SK-N-DZ (cell line): ENCODE data around the genes MBTPS1 and KLHL36.

DNA sequence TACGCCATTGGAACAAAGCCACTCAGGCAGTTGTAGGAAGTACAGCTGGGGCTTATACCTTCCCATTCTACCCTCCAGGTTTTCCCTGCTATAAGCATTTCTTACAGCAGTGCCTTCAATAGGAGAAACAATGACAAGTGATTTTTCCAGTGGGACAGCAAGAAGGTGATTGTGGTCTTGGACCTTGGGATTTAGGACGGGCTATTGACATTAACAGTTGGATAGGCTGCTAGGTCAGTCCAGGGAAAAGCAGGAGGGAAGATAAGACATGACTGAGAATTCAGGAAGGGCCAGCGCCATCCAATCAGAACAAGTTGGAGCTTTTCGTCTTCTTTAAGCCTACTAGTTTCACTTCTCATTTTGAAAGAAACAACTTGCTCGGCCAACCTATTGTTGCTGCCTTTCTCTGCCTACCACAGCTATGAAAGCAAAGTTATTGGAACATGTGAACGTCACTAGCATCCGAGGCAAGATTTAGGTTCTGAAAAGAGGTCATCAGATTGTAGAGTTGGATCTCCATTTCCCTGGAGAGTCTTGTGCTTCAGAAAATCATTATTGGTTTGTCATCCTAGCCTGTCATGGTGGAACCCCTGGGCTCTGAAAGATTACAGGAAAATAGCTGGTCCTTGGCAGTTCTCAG lies 25.0 kb downstream of the CDH13 start:
RAMPAGE:
- cytosol, long total RNA, result no peak
- nucleus, long total RNA, result no peak

DNA sequence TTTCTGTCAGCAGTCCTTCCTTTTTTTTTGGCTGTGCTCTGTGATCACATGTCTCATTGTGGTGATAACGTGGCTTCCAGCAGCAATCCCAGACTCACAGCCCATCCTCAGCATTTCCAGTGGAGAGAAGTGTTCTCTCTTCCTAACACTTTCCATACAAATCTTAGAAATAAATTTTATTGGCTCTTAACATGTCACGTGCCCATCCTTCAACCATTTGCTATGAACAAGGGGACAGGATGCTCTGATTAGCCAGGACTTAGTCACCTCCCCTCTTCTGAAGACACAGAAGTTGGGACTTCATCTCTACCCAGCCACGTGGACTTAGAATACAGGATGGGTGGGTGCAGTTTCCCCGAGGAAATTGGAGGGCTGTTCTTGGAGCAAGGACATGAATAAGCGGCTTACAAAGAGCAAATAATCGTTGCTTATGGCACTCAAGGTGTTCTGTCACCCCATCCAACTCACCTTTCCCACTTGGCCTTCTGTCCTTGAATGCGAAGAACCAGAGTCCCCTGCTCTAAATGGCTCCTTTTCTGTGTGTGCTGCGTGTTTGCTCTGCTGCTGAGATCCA lies 74.9 kb downstream of the CDH13 start:
RAMPAGE:
- cytosol, long total RNA, result no peak
- nucleus, long total RNA, result no peak

GRCh38 chr16:82995886-82996545 lies 369.2 kb downstream of the CDH13 start:
RAMPAGE:
- cytosol, long total RNA, result no peak
- nucleus, long total RNA, result no peak

RAMPAGE:
- cytosol, long total RNA, result no peak
- nucleus, long total RNA, result no peak
Observed at GRCh38 chr16:83247754-83248224, 560.0 kb upstream of the HSBP1 start.

RAMPAGE:
- cytosol, long total RNA, result no peak
- nucleus, long total RNA, result no peak
Observed at GRCh38 chr16:83288883-83289233, 518.9 kb upstream of the HSBP1 start.

RAMPAGE:
- cytosol, long total RNA, result no peak
- nucleus, long total RNA, result no peak
Observed at GRCh38 chr16:83581787-83581986, 226.1 kb upstream of the HSBP1 start.

DNA sequence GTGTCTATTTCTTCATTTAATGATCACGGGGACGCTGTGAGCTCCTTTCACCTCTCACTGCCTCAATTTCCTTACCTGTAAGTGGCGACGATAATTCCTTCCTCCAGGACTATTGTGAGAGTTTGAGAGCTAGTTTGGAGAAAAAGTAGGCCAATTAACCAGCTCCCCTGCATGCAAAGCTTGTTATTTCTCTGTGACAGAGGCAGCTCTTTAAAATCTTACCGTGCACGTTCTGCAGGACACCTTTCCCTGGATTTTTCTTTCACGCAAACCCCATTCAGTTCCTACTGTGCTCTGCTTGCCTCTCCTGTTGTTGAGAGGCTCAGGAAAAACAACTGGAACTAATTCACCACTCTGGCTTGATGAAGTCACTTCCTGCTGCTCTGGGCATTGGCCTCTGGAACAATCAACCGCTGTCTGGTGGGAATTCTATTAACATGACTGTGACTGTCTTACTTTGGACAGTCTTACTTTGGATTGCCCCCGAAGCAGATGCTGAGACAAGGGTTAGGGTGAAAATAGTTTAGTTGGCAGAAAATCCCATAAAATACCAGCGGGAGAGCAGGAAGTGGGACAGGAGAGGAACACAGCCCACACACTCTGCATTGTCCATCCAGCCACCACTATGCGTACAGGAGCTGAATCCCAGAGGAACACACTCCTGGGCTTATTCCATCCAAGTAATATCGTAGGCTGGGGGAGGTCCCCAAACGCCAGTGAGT lies 90.0 kb upstream of the HSBP1 start:
RAMPAGE:
- cytosol, long total RNA, result no peak
- nucleus, long total RNA, result no peak

DNA sequence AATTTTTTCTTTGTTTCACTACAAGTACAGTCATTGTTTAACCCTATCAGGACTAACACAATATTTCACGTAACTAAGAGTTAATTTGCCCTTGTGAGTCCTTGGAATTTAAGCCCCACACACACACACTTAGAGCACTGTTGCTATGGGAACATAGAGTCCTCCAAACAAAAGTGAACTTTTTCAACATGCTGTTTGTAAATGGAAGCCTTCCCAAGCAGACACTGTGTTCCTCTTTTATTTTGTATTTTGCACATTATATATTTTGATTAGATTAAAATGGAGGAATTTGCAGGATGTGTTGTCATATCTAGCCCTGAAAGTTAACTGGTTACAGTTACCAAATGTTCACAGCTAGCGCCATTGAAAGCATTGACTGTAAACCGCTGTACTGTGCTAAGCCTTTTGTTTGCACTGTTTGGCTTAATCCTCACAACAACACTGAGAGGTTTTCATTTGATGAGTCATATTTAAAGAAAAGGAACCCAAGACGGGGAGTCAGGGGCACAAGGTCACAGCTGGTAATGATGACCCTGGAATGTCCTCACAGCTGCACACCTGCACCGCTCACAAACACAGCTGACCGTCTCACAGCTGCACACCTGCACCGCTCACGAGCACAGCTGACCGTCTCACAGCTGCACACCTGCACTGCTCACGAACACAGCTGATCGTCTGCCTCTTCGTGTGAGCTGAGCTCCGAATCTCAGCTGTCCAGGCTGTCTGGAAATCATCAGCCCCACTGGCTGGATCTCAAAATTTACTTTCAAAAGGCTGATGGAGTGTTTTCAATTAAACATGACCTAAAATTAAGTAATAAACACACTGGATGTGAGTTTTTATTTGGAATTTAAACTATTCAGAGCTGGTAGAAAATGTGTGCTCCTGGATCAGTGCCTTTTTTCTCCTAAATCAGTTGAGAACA lies 6.4 kb downstream of the HSBP1 start:
RAMPAGE:
- cytosol, long total RNA, result no peak
- nucleus, long total RNA, result no peak

DNA sequence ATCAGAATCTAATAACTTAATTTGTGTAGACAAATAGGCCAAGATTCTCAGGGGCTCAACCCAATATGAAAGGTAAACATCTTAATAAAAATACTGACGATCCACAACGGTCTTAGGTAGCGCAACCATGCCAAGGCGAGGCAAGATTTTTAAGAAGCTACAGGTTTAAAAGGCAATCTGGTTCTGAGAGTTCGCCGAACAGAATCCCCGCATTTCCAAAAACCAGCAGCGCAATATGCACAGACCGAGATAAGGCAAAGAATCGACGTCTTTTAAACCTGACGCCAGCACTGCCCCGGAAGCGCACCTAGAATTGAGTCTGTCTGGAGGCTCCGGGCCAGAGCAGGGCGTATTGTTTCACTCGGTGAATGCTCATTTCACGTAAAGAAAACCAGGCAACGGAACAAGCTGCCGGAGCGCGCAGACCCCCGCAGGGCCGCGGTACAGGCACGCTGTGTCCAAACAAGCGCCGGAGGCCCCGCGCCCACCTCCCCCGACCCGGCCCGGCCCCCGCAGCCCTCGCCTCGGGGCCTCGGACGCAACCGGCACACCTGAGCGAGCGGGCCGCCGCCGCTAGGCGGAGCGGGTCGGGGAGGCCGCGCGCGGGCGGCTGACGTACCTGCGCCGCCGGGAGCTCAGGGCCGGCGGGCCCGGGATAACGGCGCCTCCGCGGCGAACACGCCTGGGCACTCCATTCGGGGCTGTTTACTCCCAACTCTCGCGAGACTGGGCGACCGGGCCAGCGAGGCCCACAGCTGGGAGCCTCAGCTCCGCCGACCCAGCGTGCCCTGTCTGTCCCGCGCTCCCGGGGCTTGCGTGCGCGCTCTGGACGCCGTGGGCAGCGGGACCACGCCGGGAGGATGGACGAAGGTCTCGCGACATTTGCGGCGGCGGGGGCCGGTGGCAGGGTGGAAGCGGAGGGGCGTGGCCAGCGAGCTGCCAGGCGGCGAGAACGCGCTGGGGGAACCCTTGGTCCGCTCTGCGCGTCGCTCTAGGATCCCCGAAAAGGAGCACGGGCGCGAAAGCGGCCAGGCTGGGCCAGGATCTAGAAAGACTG lies at the start of gene MBTPS1:
MBTPS1 (minus strand) TSS at position 827 of the 1,057 bp plus-strand sequence.
RAMPAGE:
- cytosol, long total RNA, result start-site peak on the minus strand centred at position 729 of the sequence, 145 bp wide, 962 and 1,149 reads in 2 replicates; start-site peak on the plus strand centred at position 923 of the sequence, 47 bp wide, 150 and 250 reads in 2 replicates
- nucleus, long total RNA, result start-site peak on the minus strand centred at position 743 of the sequence, 183 bp wide, 714 and 290 reads in 2 replicates; start-site peak on the plus strand centred at position 926 of the sequence, 52 bp wide, 91 and 132 reads in 2 replicates

DNA sequence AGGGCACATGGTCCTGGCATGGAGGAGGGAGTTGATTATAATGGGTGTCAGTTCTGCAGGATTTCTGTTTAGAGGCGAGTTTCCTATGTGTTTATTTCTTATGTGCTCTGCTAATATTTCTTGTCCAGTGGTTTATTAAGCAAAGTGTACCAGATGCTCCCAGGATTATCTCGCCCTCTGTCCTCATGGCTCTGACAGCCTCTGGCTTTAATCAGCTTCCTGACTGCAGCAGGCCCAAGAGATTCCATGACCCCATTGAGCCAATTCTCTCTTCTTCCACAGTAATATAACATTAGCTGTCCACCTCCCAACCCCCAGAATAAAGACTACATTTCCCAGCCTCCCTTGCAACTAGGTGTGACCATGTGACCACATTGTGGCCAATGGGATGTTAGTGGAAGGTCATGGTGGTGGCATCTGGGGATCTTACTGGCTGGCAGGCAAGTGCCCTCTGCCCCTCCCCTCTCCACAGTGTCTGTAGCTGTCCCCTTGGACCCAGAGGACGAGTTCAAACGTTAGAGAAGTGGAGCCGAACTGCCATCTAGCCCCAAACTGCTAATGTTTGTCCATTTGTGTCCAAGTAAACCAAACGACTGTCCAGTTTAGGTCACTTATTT lies 26.5 kb upstream of the KCNG4 start:
RAMPAGE:
- cytosol, long total RNA, result no peak
- nucleus, long total RNA, result no peak

DNA sequence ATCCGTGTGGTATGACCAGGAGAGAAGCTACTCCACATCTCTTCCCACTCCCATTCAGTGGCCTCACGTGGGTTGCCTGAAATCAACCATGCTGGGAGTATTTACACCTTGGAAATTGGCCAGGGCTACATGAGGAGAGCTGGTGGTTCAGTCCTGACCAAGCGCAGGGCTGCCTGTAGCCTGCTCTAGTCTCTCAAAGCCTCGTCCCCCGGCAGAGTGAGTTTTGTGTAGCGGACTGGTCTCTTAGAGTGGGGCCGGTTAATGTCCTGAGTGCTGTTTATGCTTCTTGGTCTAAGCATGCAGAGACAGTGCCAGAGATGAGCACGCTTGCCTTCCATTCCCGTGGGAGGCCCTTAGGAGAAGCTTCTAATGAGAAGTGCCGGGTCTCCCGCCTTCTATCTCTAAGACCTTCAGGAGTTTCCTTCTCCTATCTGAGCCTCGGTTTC lies 3.8 kb downstream of the WFDC1 start:
RAMPAGE:
- cytosol, long total RNA, result no peak
- nucleus, long total RNA, result no peak

GRCh38 chr16:84500953-84501679 lies 3.3 kb downstream of the MEAK7 start:
RAMPAGE:
- cytosol, long total RNA, result no peak
- nucleus, long total RNA, result no peak

RAMPAGE:
- cytosol, long total RNA, result no peak
- nucleus, long total RNA, result no peak
Observed at GRCh38 chr16:84526778-84527914, 22.7 kb upstream of the MEAK7 start.

RAMPAGE:
- cytosol, long total RNA, result no peak
- nucleus, long total RNA, result no peak
Observed at GRCh38 chr16:84565442-84566137, 52.3 kb downstream of the COTL1 start.

GRCh38 chr16:84595964-84596395 lies 21.9 kb downstream of the COTL1 start:
RAMPAGE:
- cytosol, long total RNA, result no peak
- nucleus, long total RNA, result no peak

DNA sequence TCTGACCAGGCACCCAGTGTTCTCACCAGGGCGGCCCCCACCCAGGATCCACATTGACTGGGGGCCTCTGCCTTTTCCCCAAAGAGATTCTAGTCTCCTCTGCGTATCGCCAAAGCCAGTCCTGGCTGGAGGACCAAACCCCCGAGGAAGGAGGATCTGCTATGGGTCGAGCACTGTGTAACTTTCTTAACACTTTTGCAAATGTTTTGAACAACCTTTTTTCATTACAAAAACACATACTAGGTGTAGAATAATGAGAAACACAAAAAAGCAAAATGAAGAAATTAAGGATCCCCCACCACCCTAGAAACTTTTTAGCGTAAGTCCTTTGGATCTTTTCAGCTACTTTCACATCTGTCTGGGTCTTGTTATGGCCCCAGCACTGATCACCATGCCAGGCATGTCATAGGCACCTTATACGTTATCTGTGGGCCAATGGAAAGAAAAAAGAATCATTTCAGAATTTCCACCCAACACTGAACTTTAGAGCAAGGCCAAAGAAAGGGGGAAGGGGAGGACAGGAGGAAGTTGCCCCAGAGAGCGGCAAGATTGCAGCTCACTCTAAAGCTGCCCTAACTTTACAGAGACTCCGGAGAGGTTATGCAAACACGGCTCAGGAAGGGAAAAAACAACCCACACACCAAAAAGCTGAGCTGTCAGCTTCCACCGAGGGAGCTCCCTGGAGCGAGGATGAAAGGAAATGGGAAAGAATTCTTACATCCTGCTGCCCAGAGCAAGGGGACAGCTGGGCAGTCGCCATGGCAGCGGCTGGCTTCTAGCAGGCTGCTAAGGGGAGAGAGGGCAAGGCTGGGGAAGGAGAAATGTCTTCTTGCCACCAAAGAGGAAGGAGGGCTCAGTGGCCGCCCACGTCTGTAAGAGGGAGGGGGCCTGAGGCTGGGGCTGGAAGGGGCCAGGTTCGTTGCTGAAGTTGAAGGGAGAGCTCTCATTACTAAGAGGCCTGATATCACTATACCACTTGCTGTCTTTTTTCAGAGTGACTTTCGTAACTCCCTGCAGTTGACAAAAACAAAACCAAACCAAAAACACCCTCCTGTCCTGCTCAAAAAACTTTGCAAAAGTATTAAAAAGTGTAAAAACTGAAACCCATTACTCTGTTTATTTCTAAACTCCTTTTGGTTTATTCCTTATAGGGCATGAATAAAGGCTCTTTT lies 18.3 kb downstream of the COTL1 start:
RAMPAGE:
- cytosol, long total RNA, result no peak
- nucleus, long total RNA, result no peak

DNA sequence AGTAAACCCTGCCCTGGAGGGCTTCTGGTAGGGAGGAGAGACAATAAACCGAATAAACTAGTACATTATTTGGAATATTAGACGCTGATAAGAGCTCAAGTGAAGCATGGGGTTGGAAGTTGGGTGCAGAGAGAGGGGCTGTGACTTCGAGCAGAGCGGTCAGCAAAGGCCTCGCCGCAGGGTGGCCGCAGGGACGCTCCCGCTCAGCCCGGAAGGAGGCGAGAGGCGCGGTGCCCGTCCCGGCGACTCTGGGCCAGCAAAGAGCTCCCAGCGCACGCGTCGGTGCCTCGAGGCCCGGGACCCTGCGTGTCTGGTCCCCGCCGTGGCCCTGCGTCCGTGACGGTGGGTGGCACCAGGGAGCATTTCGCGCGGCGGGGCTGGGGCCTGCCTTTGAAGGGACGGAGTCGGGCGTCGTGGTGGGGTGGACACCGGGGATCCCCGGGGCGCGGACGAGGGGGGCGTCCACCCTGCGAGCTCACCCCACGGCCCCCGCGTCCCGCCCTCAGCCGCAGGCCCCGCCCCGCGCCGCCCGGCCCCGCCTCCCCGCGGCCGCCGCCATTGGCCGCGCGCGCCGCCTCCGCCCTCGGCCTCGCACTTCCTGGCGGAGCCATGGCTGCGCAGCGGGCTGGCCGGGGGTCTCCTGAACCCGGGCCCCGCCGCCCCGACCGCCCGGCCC lies at the start of gene KLHL36:
KLHL36 (plus strand) TSS at position 583 of the 676 bp plus-strand sequence.
RAMPAGE:
- cytosol, long total RNA, result no peak
- nucleus, long total RNA, result no peak

DNA sequence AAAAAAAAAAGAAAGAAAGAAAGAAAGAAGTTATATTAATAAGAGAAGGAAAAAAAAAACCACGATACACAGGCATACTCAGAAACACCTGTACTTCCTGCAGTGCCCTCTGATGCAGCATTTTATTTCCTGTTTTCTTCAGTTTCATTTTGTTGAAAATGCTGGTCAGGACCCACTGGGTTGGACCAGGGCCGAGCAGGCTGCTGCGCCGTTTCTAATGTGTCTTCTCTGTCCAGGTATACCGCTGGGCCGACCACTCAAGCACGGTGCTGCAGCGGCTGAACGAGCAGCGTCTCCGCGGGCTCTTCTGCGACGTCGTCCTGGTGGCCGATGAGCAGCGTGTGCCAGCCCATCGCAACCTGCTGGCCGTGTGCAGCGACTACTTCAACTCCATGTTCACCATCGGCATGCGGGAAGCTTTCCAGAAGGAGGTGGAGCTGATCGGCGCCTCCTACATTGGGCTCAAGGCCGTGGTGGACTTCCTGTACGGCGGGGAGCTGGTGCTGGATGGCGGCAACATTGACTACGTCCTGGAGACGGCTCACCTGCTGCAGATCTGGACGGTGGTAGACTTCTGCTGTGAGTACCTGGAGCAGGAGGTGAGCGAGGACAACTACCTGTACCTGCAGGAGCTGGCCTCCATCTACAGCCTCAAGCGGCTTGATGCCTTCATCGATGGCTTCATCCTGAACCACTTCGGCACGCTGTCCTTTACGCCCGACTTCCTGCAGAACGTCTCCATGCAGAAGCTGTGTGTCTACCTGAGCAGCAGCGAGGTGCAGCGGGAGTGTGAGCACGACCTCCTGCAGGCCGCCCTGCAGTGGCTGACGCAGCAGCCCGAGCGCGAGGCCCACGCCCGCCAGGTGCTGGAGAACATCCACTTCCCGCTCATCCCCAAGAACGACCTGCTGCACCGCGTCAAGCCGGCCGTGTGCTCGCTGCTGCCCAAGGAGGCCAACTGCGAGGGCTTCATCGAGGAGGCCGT lies 8.6 kb downstream of the KLHL36 start:
RAMPAGE:
- cytosol, long total RNA, result no peak
- nucleus, long total RNA, result no peak

DNA sequence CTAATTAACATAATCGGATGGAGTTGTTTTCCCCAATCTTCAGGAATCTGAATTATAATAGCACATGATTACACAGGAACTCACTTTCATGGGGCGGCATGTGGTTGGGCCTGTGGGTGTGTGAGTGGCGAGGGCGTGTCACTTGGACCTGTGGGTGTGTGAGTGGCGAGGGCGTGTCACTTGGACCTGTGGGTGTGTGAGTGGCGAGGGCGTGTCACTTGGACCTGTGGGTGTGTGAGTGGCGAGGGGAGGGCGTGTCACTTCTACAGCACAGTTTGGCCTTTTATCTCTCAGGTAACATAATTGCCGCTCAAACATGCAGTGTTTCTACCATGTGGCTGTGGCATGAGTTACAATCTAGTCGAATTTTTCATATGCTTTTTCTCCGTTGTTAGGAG lies 36.1 kb downstream of the USP10 start:
RAMPAGE:
- cytosol, long total RNA, result no peak
- nucleus, long total RNA, result no peak

DNA sequence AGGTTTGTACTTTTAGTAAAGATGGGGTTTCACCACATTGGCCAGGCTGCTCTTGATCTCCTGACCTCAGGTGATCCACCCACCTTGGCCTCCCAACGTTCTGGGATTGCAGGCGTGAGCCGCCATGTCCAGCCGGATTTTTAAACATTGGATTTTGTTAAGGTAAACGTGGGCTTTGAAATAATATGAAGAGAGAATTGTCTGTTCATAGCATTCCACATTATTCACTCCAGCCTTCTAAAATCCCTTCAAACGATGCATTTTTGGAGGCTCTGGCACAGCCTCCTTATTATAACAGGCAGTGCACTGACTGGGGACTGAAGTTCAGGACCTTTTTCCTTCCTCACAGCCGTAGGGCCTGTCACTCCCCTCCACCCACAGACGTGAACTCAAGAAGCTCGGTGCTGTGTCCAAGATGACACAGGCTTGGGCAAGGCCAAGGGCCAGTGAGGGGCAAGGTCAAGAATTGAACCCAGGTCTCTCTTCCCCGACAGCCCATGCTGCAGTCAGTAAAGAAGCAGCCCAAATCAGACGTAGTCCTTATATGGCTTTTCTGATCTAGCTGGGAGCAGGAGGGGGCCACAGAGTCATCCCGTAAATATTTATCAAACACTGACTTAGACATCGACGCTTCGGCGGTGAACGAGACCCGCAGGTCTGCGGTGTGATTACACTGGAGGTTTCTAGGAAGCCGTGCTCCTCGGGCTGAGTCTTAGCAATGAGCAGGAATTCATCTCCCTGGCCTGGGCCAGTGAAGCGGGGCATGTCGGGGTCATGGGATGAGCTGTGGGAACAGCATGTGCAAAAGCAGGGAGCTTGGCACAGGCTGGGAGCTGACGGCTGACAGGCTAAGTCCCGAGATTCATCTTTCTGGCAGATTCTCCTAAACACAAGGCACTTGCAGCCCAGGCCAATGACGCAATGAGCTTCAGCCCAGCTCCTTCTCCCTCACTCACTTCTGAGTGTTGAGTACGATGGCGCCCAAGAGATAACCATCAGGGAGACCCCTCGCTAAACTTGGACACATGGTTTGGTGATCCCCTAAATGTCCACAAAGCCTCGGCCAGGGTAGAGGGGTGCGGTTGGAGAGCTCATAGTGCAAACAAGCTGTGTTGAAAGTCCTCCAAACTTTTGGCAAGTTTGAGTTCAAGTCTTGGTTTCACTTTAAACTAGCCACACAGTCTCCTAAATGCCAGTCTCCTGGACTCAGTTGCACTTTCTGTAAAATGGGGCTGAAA lies 12.5 kb downstream of the CRISPLD2 start:
RAMPAGE:
- cytosol, long total RNA, result no peak
- nucleus, long total RNA, result no peak